A375 (cell line): ENCODE measurements around the gene SWT1.

- RAMPAGE, long total RNA: no peak
Observed at GRCh38 chr1:183327547-183328069, 90.6 kb downstream of the NMNAT2 start.

DNA sequence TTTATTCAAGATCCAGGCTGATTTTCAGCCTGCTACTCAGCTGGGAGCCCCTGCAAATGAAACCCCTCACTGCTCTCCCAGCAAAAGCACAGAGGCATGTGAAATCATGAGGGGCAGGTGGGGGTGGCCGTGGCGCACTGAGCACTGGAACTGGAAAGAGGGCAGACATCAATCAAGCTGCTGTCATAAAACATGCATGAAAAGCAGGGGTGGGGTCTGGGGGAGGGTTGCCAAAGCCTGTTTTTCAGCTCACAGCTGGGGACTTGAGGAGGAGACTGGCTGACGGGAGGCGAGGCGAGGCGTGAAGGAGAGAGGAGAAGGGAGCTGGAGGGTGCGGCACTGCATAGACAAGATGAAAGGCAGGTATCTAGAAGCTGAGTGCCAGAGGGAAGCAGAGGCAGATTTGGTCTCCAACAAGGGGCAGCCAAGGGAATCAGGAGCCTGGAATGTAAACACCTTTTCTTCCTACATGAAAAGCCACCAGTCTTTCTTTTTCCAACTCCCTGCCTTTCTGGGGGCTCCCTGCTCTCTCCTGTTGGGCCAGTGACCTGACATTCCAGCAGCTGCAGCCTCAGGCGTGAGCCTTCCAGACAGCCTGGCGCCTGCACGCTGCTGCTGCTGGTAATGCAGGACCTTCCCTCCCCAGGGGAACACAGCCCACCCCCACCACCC lies 87.0 kb downstream of the NMNAT2 start:
- RAMPAGE, long total RNA: no peak

DNA sequence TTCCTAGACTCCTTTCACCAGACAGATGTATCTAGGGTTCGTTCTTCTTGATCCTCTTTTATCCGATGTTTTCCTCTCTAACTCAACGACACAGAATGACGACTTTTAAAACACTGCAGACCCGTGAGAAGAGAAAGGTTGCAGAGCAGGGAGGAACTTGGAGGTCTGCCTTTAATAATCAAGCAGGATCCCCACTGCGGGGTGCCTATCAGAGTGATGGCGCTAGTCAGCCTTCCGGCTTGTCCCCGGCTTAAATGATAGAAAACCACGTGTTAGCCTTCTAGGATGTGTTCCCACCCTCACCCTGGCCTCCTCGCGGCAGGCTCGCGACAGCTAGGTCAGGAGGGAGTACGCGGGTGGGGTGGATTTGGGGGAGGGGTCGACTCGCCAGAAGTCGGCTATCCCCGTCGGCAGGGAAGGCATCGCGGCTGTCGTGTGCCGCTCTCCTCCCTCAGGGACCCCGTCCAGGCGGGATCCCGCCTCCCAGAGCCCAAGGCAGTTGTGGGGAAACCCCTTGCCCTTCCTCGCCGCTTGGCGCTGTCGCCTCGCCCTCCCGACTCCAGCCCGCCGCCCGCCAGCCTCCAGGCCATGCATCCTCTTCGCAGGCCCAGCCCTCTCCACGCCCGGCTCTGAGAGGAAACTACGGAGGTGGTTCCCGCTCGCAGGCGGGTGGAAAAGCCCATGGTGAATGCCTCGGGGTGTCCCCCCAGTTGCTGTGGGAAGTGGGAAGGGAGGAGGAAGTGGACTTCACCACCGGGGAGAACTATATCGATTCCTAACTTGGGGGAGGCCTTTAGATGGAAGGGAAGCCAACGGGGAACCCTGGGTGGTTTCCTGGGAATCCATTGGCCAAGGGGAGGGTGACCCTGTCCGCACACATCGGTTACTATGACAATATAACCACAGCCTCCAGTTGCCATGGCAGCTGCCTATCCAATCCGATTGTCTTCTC lies 1.1 kb upstream of the SMG7 start:
- RAMPAGE, long total RNA: no peak

- RAMPAGE, long total RNA: no peak
Observed at GRCh38 chr1:183580237-183580741, 10.0 kb downstream of the NCF2 start.

DNA sequence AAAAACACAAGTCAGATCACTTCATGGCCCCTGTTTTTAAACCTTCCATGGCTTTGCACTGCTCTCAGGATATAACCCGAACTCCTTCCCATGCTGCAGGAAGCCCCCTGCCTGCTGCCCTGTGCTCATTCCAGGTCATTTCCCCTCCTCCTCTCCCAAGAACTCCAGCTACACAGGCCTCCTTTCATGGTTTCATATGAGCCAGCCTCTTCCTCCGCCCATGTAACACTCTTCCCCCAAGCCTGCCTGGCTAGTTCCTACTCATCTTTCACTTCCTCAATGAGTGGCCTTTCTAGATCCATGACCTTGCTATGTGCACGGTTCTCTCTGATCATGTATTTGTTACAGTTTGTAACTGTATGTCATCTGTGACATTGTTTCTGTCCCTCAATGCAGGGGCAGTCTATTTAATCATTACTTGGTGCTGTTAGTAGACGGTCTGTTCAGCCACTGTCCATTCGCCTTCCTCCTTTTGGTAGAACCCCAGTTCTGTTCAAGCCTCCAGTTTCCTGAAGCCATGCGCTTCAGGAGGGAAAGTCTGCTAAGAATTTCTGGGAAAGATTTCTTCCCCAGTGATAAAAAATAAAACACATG lies 3.2 kb upstream of the NCF2 start:
- RAMPAGE, long total RNA: no peak

GRCh38 chr1:183652559-183652992 lies 540 bp downstream of the APOBEC4 start:
- RAMPAGE, long total RNA: no peak

DNA sequence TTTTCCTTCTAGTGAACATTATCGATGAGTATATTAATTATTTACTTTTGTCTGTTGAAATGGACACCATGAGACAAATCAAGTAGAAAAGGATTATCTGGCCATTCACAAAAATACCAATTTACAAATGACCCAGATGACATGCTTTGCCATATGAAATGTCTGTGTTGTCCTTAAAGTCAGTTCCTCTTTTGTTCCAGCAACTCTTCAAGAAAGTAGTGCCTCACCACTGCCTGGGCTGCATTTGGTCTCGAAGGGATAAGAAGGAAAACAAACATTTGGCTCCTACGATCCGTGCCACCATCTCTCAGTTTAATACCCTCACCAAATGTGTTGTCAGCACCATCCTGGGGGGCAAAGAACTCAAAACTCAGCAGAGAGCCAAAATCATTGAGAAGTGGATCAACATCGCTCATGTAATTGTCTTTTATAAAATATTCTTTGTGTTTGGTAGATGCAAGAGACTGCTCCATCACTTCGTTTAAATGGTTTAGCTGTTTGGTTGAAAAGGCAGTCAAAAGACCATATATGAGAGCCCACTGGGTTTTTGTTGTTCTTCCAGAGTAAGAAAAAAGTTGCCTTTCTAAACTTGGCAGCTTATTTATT lies 79.7 kb downstream of the RGL1 start:
- RAMPAGE, long total RNA: no peak

- RAMPAGE, long total RNA: no peak
Observed at GRCh38 chr1:183894895-183895491, 90.1 kb downstream of the RGL1 start.

DNA sequence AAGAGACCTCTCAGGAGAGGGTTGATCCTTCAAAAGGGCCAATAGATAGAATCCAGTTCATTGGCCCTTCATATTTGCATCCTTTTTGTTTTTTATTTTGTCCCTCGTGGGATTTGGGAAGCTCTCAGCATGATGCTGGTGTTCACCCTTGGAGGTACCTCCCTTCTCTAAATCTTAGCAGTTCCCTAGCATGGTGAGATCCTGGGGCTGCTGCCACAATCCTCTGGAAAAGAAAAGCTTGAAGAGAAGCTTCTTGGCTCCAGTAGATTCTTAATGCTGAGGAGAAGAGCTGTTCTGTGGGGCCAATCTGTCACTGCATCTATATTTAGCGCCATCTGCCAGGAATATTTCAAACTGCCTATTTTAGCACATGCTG lies 91.7 kb downstream of the TSEN15 start:
- RAMPAGE, long total RNA: no peak

DNA sequence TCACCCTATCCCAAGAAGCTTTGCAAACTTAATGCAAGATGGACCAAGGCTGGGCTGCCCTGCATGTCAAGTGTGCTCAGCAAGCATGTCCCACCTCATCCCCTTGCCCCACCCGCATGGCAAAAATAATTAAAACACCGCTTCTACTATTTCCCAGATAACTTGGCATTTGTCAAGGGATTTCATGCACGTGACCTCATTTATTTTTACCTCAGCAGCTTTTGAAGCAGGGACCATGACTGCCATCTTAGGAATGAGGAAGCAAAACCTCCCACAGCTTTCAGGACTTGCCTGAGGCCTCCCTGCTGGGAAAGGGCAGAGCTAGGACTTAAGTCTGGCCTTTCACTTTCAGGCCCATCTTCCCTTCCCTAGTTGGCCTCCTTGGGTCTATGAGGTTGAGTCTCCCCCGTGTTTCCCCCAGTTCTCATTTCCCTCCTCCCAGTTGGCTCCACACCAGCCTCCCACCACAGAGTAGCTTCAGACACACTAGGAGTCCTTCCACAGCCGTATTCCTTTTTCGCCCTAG lies 161.4 kb downstream of the TSEN15 start:
- RAMPAGE, long total RNA: no peak

- RAMPAGE, long total RNA: no peak
Observed at GRCh38 chr1:184510183-184510767, 123.4 kb downstream of the C1orf21 start.

DNA sequence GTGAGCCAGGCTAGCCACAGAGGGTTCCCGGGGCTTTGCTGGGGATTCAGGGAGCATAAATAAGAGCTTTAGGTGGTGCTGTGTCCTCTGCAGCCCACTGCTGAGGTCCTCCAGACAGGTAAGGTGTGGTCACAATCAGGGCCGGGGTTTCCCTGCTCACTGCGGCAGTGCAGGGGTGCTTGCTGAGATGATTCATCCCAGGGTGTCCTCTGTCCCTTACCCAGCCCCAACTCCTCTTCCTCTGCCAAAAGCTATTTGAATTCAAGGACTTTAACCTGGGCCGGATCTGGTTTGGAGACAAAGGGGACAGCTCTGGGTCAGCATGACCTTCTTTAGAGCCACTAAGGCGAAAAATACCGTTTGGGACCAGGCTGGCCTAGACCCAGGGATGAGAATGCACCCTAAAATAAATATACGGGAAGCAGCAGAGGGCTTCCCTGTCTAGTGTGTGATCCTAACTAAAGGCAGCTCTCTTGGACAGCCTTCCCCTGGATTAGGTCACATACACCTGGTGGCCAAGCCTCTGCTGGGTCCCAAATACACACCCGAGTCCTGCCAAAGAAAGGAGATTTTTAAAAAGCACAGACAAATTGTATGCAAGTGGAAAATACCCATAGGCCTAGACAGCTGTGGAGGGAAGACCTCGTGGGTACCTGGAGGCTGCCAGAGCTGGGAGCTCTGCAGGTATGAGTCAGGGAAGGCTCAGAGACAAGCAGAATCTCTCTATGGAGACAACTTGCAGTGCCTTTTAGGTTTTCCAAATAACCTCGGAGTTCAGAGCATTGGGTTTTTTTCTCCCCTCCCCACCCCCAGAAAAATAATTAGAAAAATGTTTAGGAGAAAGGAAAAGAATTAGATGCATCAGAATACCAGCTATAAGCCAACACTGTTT lies 127.9 kb downstream of the EDEM3 start:
- RAMPAGE, long total RNA: no peak

DNA sequence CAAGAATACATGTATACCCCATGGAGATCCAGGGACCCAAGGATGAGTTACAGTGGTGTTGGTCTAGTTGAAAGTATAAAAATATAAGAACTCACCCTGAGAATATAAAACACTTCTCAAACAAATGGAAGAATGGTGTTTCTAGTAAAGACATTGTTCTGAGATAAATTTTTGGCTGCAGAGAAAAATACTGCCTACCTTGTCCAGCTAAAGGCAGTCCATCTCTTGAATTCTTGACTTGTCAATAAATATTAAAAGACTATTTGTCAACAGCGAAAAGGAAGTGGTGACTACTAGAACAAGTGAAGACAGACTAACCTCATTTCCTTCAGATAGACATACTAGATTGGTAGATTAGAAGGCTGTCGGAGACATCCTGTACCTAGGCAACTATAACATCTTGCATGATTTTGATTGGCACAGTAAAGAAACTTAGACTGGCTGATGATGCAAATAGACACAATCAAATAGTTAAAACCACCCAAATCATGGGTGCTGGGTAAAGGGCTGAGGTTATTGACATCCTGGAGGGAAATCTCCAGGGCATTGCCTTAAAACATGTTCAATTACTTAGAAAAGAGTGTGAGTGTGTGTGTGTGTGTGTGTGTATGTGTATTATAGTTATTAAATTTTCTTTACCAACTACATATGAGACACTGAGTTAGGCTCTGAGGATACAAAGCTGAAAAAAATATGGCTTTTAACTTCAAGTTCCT lies 85.9 kb upstream of the EDEM3 start:
- RAMPAGE, long total RNA: no peak

- RAMPAGE, long total RNA: no peak
Observed at GRCh38 chr1:184883014-184883442, 91.3 kb downstream of the NIBAN1 start.

DNA sequence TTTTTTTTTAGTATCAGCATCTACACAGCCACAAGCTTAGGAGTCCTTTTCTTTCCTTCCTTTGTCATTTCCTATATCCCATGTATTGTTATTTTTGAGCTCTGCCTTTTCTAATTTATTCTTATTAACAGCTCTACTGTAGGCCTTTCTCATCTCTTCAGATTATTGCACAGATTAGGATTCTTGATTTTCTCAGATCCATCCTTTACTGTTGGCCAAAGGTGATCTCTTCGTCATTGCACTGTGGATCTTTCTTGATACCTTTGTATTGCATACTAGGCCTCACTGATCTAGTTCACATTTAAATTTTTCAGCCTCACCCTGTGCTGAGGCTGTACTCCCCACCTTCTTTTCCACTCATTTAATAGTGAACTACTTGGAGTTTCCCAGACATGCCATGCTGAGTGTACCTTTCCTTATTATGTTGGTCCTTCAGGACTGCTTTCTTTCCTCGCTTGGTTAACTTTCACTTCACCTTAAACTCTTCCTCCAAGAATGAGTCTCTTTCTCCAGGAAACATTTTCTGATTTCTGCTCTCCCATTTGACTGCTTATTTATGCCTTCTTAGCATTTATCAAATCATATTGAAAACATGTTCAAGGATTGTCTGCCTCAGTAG lies 20.7 kb downstream of the RNF2 start:
- RAMPAGE, long total RNA: no peak

- RAMPAGE, long total RNA: no peak
Observed at GRCh38 chr1:185118626-185119167, 38.1 kb downstream of the TRMT1L start.

GRCh38 chr1:185156576-185157900 lies at the start of gene SWT1:
SWT1 (plus strand) TSS chr1:185157167.
- RAMPAGE, long total RNA: no peak

GRCh38 chr1:185305288-185305935 lies 11.6 kb downstream of the IVNS1ABP start:
- RAMPAGE, long total RNA: no peak

GRCh38 chr1:185316140-185316478 lies 934 bp downstream of the IVNS1ABP start:
- RAMPAGE, long total RNA: no peak

GRCh38 chr1:185374658-185375006 lies 57.6 kb upstream of the IVNS1ABP start:
- RAMPAGE, long total RNA: no peak